HEK293 (cell line): ENCODE measurements around the genes SH3D21, LSM10, AKIRIN1 and NDUFS5.

DNA sequence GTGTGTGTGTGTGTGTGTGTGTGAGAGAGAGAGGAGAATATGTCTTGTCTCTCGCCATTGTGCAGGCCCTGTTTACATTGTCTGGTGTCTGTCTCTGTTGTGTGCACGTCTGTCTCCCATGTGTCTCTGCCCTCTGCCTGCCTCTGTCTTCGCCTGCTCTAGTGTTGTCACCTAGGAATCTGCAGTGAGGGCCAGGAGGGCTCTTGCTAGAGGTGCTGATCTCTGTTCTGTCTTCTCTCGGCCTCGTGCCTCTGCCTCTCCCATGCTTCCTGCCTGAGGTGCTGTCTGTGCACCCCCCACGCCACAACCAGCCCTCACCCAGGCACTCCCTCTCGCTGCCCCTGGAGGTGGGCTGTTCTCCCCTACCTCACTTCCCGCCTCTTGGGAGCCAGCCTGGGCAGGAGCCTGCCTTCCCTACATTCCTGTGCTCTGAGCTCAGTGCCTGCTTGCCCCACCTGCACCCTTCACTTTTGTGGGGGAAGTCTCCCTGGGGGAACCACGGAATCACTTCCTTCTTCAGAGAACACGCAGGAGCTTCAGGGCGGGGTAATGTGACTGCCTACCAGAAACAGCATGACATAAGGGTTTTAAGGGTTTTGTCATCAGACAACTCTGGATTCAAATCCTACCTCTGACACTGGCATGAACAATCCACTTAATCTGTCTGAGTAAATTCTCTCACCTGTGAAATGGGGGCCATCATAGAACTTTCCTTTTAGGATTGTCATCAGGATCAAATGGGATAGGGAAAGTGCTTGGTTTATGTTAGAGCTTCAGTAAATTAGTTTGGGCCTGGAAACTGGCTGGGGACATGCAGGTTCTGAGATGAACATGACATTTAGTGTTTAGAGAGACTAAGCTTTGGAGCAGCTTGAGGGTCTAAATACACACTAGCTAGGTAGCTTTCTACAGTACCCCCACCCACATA is 6.2 kb downstream of the MAP7D1 start:
- PRO-cap: no peak
- RRBS, 2 experiments: no CpG with 5 or more reads among the region's 11 CpGs

GRCh38 chr1:36190100-36190392 is 34.1 kb downstream of the MAP7D1 start:
- PRO-cap: no peak
- RRBS, 2 experiments: no CpG with 5 or more reads among the region's 9 CpGs

DNA sequence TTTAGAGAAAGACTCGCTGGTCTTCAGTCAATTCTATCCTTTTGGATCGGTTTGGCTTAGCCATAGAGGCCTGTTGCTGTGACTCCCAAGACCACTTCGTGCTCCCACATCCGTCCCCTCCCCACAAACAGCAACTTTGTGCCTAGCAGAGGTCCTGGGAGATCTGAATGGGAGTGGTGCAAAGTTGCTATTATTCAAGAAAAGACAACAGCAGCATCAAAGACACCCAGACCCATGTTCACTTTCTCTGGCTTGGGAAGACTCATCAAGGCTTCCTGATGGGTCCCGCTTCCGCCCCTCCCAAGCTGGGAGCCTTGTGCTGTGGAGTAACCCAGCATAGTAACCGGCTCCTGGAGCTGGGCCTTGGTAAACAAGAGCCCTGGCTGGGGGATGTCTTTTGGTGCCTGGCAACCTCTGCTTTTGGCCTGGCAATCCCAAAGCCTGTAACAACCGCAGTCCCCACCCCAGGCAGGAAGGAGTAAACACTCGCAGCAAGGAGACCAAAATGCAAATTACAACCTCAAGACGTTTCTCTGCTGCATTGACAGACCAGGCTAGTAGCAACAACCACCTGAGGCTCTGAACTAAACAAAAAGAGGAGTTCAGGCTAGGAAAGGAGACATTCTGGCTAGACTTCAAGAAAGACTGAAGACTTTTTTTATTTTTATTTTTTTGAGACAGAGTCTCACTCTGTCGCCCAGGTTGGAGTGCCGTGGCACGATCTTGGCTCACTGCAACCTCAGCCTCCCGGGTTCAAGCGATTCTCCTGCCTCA is 16.9 kb upstream of the THRAP3 start:
- PRO-cap: no peak
- RRBS, 2 experiments: no CpG with 5 or more reads among the region's 15 CpGs

GRCh38 chr1:36305837-36306471 is at the start of gene SH3D21:
Gene SH3D21, plus strand, starts transcription at chr1:36306368.
- PRO-cap: unidirectional peak, plus-strand start at chr1:36306368
- RRBS, 2 experiments: 50% methylated on average over 2 of the region's 26 CpGs; no CpG with 5 or more reads in 1 of the 2 experiments

DNA sequence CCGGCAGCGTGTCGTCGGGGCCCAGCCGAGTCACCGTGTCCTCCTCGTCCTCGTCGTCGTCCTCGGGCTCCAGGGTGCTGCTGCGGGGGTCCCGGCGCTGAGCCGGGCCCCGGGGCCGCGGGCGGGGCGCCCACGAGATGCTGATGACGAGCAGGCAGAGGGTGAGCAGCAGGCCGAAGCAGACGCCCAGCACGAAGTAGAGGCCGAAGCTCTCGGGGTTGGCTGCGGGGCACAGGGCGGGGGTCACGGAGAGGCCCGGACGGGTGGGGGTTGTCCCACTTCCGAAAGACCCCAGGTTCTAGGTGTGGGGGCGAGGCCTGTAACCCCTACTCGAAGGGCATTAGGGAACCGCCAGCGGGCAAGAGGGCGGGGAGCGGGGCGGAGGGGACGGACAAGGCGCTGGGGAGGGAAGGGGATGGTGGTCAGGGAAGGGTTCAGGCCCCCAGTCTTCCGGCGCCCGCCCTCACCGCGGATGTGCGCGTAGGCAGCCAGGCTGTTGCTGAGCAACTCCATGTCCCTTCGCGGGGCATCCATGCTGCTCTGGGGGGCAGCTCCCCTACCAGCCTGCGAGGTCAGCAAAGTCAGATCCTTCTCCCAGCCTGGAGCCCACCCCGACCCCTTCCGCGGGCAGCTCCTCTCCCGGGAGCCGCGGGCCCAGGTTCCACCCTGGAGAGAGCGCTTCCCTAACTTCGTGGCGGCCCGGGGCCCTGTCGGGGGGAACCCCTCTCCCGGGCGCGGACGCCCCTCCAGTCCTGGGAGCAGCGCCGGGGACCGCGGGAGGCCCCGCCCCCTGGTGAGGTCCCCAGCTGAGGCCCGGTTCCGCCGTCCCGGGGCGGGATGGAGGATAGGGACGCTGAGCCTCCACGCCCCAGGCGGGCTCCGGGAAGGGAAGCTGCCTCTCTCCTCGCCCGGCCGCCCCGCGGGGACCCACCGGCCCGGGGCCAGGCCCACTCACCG is 663 bp downstream of the EVA1B start:
- PRO-cap: no peak
- RRBS, 2 experiments: 27 to 30% methylated on average over 34 of the region's 89 CpGs

GRCh38 chr1:36344054-36344696 is 20.7 kb upstream of the EVA1B start:
- PRO-cap: no peak
- RRBS, 2 experiments: no CpG with 5 or more reads among the region's 21 CpGs

DNA sequence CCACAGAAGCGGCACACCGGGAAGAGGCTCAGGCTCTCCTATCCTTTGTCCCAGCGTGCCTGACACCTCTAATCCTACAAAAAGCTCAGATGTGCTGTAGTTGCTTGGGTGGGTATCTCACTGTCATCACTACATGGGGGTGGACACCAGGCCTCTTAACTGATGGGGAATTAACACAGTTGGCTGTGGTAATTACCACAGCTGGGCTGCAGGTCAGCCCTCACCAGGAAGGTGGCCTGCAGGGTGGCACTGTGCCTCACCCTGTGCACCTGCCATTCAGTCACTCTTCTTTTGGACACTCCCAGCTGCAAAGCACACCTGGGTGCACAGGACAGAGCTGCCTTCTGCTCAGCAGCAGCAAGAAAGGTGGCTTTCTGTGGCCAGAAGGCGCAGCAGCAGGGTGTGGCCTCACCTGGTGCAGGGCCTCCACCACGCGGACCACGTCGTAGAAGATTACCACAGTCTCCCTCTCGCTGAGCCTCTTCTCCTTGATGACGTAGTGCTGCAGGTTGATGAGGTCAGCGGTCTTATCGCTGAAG is 30.9 kb downstream of the STK40 start:
- PRO-cap: no peak
- RRBS, 2 experiments: no CpG with 5 or more reads among the region's 12 CpGs

- PRO-cap: bidirectional peak, plus-strand start at chr1:36397352, minus-strand start at chr1:36397326; bidirectional peak, plus-strand start at chr1:36397430, minus-strand start at chr1:36397429; bidirectional peak, plus-strand start at chr1:36398054, minus-strand start at chr1:36397888
- RRBS, 2 experiments: 1% methylated on average over 32 to 36 of the region's 65 CpGs
These were observed at the start of gene LSM10 for GRCh38 chr1:36397142-36398332. Gene LSM10, minus strand, starts transcription at chr1:36397908.

- PRO-cap: no peak
- RRBS, 2 experiments: no CpG with 5 or more reads among the region's 9 CpGs
These were observed 181.8 kb upstream of the CSF3R start for GRCh38 chr1:36664485-36664914.

- PRO-cap: no peak
These were observed 83.1 kb upstream of the ZC3H12A start for GRCh38 chr1:37391350-37391580.

DNA sequence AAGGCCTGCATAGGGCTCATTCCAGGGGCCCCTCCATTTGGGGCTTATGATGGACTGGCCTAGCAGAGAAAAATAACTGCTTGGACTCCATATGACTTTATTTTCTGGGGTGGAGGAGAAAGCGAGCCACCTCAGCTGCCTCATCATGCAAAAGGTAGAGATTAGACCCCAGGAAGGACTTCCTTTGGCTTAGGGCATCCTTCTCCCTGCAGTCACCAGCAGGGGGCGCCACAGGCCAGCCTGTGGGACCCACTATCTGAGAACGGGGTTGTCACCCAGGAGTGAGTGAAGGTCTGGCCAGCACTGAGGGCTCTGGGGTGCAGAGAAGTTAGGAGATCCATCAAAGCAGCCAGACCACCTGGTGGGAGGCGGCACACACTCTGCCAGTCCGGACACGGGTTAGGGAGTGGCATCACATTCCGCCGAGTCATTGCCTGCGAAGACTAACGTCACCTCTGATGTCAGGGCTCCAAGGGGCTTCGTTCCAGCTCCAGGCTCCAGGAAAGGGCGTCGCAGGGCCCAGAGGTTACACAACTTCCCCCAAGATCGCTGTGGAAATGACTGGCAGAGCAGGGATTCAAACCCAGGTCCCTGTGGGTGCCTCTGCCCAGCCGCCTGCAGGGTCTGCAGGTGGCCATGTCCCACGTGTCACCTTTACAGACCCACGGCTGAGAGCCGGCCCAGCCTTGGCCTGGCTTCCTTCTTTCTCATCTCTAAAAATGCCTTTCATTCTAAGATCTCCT is 19.4 kb upstream of the ZC3H12A start:
- PRO-cap: no peak
- RRBS, 2 experiments: no CpG with 5 or more reads among the region's 18 CpGs

- PRO-cap: no peak
- RRBS, 2 experiments: 91 to 95% methylated on average over 5 of the region's 33 CpGs
These were observed 8.2 kb downstream of the ZC3H12A start for GRCh38 chr1:37482231-37483379.

DNA sequence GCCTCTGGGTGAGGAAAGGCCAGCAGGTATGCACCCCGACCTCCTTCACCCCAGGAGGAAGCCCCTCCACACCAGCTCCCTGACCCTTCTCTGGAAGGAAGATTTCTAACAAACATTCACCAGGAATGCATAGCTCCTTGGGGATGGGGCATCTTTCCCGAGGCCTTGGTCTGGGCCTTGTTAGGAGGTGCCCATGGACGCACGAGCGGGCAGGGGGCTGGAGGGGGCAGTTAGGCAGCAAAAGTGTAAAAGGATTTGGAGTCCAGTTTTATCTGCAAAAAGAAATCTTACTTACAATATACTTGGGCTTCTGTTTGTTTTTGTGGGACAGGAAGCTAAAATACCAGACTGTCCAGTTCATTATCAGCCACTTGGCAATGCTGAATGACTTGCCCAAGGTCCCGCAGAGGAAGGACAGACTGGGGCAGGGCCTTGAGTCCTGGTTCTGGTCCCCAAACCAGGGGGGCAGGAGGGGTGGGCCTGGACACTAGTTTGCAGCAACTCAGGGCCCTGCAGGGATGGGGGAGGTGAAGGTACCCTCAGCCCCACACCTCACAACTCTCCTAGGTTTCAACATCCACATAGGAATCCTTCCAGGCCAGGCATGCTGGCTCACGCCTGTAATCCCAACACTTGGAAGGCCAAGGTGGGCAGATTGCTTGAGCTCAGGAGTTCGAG is 10.2 kb downstream of the ZC3H12A start:
- PRO-cap: no peak
- RRBS, 2 experiments: no CpG with 5 or more reads among the region's 8 CpGs

DNA sequence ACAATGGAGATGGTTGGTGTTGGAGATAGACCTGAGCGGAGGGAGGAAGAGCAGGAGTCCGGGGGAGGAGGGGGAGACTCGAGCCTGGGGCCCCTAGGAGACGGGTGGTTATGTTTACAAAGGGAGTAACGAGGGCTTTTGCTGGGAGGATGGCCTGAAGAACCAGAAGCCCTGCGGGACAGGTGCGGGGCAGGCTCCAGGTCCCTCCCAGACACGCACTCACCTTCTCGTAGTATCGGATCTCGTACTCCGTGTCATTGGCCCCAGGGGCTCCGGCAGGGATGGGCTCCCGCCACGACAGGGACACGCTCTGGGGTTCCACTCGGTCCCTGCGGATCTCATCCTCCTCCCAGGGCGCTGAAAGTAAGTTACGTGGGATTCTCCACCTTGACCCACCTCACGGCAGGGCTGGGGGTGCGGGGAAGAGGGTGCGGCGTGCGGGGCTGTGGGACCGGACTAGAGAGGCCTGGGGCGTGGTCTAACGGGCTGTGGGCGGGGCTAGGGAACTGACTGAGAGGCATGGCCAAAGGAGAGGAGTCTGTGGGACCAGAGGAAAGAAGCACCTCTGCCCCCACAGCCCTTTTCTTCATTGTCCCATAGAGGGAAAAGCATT is 29.8 kb downstream of the EPHA10 start:
- PRO-cap: no peak
- RRBS, 2 experiments: 67% methylated on average over 2 of the region's 29 CpGs; no CpG with 5 or more reads in 1 of the 2 experiments

DNA sequence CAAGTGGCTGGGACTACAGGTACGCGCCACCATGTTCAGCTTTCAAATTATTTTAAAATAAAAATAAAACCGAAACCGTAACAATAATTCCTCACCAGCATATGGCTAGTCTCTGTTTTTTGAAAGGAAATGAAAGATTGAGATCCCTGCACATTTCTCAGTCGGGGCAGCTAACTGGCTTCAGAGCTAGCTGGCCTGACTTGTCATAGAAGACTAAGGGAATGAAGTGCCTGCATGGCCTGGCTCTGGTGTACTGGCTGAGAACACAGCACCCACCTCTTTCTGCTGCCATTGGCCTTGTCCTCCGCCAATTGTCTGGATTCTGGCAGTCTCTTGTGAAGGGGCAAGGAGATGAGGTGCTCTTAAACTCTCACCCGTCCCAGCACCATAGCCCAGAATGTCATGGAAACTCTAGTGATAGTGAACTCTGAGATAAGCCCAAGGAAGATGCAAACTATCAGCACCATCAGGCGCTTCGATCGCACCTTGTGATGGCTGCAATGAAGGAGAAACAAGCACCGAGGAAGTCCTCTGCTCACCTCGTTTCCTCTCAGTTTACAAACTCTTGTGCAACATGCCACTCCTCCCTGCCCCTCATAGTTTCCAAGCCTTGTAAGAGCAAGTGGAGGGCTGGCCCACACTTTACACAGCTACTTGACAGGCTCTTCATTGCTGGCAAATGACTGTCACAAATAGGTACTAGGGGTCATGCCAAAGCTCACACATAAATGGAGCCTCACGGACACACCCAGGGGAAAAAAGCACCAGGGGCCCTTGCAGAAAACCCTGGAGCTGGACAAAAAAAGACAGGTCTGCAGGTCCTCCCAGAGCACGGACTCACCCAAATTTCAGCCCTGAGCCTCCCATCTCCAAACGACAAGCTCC is 16.4 kb downstream of the INPP5B start:
- PRO-cap: no peak
- RRBS, 2 experiments: no CpG with 5 or more reads among the region's 15 CpGs

- PRO-cap: no peak
- RRBS, 2 experiments: no CpG with 5 or more reads among the region's 5 CpGs
These were observed 8.5 kb upstream of the INPP5B start for GRCh38 chr1:37955223-37955811.

GRCh38 chr1:38923669-38924159 is 17.9 kb downstream of the RHBDL2 start:
- PRO-cap: no peak
- RRBS, 2 experiments: no CpG with 5 or more reads among the region's 3 CpGs

DNA sequence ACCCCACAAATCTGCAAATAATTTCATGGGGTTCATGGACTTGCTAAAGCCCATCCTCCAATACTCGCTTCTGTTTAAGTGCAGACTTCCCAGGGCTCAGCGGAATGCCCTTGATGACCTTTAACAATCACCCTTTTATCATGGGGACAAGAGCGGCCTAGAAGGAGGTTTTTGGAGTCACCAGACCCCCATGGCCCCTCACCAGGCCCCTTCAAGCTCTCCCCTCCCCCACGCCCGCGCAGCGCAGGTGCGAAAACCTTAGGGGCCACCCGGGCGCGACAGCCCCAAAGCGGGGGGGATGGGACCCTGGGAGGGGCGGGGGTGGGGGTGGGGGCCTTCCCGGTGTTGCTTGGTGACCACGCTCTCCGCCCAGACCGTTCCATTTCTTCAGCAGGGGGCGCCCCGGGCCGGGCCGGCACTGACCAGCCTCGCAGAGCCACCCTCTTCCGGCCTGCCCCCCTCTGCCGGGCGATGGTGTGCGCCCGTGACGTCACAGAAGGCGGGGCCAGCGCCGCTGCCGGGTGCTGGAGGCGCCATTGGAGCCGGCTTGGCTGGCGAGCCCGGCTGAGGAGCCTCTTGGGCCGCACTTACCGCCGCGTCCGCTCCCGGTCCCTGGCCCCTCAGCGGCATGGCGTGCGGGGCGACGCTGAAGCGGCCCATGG is at the start of gene AKIRIN1:
Gene AKIRIN1, plus strand, starts transcription at position 524 of the 662 bp plus-strand sequence.
- PRO-cap: bidirectional peak, plus-strand start at position 536 of the sequence, minus-strand start at position 280 of the sequence
- RRBS, 2 experiments: 1% methylated on average over 26 of the region's 48 CpGs

DNA sequence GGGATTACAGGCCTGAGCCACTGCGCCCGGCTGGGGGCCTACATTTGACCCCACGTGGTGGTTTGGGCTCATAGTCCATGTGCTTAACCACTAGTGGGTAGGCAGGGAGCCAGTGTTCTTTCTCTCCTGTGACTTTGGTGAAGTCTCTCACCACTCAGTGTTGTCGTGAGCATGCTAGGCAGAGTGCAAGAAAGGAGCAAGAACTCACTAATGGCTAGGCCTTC is 615 bp upstream of the NDUFS5 start:
- PRO-cap: no peak
- RRBS, 2 experiments: no CpG with 5 or more reads among the region's 4 CpGs

DNA sequence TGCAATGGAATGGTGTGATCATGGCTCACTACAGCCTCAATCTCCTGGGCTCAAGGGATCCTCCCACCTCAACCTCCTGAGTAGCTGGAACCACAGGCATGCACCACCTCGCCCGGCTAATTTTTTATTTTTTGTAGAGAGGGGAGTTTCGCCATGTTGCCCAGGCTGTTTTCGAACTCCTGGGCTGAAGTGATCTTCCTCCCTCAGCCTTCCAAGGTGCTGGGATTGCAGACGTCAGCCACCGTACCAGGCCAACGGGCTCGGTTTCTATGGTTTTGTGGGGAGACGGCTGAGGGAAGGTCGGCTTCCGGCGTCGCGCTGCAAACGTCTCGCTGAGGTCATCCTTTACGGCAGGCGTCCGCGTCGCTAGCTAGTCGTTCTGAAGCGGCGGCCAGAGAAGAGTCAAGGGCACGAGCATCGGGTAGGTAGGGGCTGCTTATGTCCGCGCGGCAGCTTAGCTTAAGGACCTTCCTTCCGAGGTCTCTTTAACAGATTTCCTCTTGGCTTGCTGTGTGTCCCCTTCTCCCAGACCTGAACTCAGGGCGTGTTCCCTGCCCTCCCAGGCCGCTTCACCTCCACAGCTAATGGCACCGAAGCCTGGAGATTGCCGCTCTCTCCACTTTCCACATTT is at the start of gene NDUFS5:
Gene NDUFS5, plus strand, starts transcription at position 373 of the 631 bp plus-strand sequence.
- PRO-cap: bidirectional peak, plus-strand start at position 373 of the sequence, minus-strand start at position 271 of the sequence
- RRBS, 2 experiments: no CpG with 5 or more reads among the region's 34 CpGs